Bronchus fibroblast of lung (primary cell): ENCODE results near the gene ANO1.

DNA sequence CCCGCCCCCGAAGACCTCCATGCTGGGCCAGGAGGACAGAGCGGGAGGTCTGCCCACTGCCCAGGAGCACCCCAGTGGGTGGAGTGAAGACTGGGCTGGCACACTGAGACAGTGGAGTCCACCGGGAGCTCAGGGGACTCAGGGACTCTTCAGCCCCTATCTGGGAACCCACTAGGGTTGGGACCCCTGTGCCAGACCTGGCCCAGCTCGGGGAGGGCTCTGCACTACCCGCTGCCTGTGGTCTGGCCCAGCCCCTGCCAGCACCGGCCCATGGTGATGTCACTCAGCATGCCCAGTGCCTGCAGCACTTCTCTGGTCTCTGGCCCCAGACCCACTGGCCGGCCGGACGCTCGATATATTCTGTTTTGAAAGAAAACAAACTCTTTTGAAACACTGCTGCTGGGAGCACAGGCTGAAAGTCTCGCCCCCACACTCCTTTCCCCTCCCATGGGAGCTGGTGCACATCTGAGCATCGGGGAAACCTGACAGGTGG, 62.8 kb downstream of the MYEOV start:
- RAMPAGE, long total RNA = no peak

DNA sequence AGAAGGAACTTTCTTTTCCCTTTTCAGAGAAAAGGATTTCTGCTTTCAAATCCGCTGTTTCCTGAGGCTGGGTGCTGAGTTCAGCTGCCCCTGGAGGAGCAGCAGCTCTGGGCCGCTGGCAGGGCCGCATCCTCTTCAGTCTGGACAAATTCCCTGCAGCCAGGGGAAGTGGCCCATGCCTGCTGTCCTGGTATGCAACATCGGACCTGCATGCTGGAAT, 133.3 kb downstream of the MYEOV start:
- RAMPAGE, long total RNA = no peak

DNA sequence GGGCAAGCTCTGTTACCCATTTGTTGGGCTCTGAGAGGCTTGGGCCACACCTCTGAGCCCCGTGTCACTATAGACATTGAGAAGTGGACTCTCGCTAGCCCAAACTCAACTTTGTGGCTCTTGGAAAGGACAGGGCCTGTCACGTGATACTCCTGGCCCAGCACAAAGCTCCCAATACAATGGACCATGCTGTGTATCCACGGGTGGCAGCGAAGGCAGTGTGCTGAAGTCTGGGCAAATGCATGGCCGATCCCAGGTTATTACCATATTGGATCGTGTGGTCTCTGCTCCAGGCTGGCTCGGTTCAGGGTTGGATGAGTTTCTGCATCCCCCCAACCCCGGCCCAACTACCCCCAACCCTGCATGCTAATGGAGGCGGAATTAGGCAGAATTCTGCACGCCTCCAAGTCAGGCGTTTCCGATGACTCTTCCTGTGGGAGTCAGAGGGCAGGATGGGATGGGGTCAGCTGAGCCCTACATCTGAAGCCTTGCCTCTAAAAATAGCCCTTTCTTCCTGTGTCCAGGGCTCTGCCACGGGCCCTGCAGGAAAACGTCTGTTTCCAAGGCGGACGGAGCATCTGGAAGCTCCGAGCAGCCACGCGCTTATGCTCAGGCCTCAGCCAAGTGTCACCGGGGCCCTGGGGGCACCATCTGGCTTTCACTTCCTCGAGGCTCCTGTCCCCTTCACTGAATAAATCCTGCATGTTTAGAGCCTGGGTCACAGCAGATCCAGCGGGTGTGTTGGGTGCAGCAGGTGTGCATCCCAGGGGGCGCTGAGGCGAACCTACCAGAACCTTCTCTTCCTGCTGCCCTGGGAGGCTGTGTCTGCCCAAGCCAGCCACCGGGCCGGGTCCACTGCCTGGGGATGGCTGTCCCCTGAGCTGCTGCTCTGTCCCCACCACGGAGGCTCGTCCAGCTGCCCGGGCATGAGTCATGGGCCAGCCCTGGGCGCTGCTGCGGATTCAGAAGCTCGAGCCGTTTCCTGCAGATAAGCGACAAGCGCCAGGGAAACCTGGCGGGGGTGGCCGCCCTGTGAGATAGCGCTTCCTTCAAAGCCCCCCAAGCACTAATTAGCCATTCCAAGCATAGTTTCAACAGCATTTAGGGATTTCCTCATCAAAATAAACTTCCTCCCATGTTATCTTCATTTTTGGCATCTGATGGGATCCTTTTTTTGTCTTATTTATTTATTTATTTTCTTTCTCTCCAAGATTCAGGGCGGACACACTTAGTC, 155.4 kb downstream of the MYEOV start:
- RAMPAGE, long total RNA = no peak

DNA sequence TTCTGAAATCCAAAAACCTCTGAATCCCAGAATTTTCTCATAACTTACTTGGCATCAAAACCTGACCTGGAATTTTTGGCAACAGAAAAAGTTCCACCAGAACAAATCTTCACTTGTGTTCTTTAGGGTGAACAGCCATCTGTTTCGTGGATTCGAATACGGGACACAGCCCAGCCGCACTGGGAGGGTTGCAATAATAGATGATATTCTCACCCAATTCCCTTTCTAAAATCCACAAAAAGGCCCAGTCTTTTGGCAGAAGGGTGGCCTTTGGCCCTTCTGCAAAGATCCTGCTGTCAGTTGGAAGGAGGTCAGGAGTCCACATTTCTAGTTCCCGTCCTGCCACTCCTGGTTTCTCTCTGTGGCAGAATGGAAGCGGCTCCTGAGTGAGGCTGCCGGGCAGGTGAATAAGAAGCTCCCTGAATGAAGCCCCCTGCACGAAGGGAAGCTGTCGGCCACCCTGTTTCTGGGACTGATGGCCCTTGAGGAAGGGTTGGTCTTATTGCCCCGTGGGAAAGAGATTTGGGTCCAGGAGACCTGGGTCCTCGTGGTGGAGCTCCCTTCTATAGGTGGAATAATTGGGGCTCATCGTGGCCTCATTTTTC, 170.6 kb upstream of the CCND1 start:
- RAMPAGE, long total RNA = no peak

DNA sequence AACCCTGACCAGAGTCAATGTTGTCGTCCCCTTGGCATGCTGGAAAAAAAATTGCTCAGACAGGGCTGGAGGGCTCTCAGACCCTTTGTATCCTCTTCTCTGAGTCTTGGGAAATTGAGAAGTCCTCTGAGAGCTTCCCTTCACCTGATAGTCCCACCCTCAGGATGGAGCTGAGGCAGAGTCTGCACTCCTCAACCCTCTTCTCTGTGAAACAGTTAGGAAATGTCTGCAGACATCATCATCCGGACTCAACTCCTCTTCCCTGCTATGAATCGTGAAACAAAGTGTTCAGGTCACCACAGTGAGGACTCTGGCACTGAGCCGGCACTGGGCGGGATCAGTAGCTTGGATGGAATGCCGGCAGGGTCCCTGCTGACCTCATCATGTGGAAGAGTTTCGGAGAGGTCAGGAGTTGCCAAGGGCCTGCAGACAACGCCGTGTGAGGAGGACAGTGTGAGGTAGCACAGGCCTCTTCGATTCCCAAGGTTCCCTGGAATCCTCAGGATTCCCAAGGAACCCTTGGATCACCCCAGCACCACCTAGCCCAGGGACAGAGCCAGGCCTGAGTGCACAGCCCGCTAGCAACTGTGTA, 160.4 kb upstream of the CCND1 start:
- RAMPAGE, long total RNA = no peak

DNA sequence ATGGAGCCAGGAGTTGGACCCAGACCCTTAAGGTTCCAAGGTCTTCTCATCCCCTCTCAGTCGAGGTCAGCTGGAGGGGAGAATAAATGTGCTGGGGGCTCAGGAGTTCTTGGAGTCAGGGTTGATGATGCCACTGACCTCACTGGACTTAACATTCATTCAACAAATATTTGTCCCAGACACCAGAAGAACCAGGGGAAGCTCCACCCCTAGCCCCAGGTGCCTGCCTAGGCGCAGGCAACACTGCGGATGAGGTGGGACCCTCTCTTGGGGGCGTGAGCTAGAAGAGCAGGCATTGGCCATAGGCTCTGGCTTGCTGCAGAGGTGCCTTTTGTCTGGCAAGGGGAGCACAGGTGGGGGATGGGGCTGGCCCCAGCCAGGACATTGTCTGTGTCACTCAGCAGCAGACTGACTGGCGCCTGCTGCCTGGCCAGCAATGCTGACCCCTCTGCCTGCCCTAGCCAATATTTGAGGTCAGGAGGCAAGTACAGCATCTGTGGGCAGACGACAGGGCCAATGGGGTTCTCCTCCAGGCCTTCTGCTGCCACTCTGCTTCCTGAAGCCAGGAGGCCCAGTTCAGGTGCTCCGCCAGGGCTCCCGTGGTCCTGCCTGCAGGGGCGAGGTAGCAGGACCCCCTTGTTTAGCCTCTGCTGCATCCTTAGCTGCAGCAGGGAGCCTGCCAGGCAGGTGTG, 155.6 kb upstream of the CCND1 start:
- RAMPAGE, long total RNA = no peak

GRCh38 chr11:69496838-69497753, 143.9 kb upstream of the CCND1 start:
- RAMPAGE, long total RNA = no peak

GRCh38 chr11:69570034-69570559, 70.9 kb upstream of the CCND1 start:
- RAMPAGE, long total RNA = no peak

DNA sequence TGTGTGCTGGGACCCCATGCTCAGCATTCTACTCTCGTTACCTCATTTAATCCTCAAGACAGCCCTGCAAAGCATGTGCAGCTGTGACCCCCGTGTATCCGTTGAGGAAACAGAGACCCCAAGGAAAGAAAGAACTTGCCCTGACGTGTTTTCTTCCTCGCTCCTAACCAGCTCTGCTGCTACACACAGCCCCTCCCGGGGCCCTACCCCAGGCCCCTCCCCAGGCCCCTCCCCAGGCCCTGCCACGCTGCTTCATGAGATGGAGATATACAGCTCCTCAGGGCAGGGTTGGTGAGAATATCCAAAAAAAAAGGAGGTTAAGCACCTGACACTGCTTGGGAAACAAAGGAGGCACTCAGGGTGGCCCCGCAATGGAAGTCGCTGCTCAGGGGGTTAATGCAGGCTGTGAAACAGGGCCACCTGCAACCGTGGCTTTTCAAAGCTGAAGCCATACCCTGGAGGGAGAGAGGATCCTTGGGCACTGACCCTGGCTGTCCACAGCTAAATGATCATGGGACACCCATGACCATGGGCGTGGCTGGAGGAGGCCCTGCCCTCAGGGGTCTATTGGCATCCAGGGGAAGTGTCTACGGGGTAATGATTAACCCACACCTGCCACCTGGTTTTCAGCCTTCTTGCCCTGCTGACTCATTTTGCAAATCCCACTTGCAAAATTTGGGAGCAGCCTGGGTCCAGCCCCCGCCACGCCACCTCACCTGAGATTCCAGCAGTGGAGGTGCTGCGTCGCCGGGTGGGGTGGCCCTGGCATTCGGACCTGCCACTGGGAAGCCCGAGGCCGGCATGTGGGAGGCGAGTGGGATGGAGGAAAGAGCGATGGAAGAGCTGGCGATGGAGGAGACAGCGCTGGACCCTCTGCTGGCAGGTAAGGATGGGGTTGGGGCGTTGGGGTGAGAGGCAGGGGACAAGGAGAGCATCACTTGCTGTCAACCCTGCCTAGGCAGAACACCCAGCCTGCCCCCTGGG, 112.1 kb upstream of the ANO1 start:
- RAMPAGE, long total RNA = no peak

DNA sequence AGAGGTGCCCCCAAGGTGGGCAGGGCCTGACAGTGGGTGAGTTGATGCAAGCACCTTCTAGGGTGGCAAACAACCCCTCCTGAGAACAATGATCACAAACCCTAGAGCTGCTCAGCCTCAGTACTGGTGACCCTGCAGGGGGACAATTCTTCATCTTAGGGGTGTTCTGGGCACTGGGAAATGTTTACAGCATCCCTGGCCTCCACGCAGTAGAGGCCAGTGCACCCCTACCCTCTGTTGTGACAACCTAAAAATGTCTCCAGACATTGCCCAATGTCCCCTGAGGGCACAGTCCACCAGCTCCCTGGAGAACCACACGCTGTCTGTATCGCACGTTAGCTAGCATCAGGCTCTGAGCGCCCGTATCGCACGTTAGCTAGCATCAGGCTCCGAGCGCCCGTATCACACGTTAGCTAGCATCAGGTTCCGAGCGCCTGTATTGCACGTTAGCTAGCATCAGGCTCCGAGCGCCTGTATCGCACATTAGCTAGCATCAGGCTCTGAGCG, 111.2 kb upstream of the ANO1 start:
- RAMPAGE, long total RNA = no peak

- RAMPAGE, long total RNA = no peak
These were observed 103.6 kb upstream of the ANO1 start for GRCh38 chr11:69974463-69975021.

DNA sequence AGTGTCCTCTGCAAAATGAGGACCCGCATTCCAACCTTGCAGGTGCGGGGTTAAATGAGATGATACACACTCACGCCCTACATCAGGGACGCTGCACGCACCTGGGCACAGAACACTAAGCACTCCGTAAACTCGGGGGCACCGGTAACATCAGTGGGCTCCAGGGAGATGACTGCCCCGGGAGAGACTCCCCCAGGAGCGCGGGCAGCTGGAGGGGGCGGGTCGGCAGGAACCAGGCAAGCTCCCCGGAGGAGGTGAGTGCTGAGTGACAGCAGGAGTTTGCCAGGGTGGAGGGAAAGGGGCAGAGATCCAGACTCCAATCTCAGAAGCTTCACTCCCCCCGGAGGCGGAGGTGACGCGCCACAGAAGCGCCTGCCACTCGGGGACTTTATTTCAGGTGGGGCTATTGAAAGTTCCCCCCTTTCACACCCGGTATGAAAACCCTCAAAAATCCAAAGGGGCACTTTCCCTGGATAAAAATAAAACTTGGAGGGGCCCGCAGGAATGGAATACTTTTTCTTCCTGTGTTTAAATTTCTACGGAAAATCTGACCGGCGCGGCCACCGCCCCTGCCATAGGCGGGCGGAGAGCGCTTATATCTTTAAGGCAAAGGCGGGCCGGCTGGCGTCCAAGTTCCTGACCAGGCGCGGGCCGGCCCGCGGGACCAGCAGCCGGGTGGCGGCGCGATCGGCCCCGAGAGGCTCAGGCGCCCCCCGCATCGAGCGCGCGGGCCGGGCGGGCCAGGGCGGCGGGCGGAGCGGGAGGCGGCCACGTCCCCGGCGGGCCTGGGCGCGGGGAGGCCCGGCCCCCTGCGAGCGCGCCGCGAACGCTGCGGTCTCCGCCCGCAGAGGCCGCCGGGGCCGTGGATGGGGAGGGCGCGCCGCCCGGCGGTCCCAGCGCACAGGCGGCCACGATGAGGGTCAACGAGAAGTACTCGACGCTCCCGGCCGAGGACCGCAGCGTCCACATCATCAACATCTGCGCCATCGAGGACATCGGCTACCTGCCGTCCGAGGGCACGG, at the start of gene ANO1:
Gene ANO1 (plus strand): TSS at position 624 of the 1,022 bp plus-strand sequence.
- RAMPAGE, long total RNA = no peak

- RAMPAGE, long total RNA = no peak
These were observed 26.3 kb downstream of the ANO1 start for GRCh38 chr11:70104250-70105074.

DNA sequence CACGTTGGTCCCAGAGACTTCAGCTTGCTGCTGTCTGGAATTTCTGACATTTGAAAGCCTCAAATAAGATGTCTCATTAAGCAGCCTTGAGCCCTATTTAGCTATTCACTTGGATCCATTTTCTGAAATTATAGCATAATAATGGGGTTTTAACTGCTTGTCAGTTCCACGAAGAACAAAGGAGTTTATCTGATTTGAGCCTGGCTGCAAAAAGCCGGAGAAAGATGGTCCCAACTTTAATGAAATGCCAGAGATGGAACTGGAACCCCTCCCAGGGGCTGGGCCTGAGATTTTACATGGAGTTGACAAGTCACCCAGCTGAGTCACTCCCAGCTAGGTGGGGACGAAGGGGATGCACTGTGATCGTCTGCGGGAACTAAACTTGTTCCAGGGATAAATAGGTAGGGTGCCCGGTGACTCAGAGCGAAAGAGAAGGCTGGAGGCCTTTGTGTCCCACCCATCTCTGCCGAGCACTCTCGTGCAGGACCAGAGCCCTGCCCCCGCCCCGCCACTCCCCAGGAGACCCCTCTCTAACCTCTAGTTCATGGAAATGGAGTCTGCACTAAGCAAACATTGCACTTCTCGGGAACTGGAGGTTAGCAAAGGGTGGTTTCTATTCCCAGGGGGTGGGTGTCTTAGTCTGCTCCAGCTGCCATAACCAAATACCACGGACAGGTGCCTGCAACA, 60.9 kb upstream of the FADD start:
- RAMPAGE, long total RNA = no peak

GRCh38 chr11:70160864-70161421, 42.2 kb upstream of the FADD start:
- RAMPAGE, long total RNA = no peak

DNA sequence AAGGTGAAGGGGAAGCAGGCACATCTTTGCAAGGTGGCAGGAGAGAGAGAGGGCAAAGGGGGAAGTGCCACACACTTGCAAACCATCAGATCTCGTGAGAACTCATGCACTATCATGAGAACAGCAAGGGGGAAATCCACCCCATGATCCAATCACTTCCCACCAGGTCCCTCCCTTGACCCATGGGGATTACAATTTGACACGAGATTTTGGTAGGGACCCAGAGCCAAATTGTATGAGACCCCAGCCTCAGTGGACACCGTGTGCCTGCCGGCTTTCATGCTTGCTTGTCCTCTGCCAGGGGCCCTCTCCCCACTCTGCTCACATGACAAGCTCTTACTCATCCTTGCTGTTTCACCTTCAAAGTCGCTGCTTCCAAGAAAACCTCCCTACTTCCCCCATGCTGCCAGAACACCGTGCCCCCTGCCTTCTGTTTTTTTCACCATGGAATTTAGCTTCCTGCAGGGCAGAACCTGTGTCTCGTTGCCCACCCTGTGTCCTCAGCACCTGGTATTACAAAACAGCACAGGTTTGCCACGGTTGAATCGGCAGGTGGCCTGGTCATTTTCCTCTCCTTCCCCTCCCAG, 23.2 kb upstream of the PPFIA1 start:
- RAMPAGE, long total RNA = no peak

- RAMPAGE, long total RNA = no peak
These were observed 22.9 kb downstream of the PPFIA1 start for GRCh38 chr11:70293251-70293878.

GRCh38 chr11:70312652-70313509, 42.4 kb downstream of the PPFIA1 start:
- RAMPAGE, long total RNA = no peak

GRCh38 chr11:70331905-70332310, 61.4 kb downstream of the PPFIA1 start:
- RAMPAGE, long total RNA = no peak

DNA sequence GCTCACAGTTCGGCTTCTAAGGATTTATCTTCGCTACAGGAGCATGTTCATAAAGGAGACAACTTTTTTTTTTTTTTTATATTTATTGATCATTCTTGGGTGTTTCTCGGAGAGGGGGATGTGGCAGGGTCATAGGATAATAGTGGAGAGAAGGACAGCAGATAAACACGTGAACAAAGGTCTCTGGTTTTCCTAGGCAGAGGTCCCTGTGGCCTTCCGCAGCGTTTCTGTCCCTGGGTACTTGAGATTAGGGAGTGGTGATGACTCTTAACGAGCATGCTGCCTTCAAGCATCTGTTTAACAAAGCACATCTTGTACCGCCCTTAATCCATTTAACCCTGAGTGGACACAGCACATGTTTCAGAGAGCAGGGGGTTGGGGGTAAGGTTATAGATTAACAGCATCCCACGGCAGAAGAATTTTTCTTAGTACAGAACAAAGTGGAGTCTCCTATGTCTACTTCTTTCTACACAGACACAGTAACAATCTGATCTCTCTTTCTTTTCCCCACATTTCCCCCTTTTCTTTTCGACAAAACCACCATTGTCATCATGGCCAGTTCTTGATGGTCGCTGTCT, 58.0 kb downstream of the CTTN start:
- RAMPAGE, long total RNA = no peak